Breast (tissue), 4 donors: ENCODE data around the gene ALPL.

- PRO-cap, 3 experiments: no peak in any of the 3 experiments
- RRBS: no CpG with 5 or more reads among the region's 6 CpGs
Measured at GRCh38 chr1:19272994-19273179, 15.7 kb downstream of the AKR7A3 start.

DNA sequence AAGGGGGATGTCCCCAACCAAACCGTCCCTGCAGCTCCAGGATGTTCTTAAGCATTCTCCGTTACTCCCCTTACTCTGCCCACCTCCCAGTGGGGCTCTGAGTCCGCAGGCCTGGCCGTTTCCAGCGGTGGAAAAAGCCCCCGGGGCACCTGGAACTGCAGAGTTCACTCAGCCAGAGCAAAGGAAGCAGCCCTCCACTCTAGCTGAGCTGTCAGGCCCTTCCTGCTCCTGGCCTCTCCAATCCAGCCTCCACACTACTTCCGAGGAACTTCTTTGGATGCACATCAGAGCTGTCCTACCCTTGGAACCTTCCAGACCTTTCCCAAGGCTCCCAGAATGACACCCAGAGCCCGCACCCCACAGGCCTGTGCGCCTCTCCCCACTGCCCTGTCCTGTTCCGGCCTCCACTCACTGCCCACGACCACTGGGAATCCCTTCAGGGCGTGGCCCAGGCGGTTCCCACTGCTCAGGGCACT, 57.7 kb downstream of the SLC66A1 start:
- PRO-cap, 3 experiments: no peak in any of the 3 experiments
- RRBS: no CpG with 5 or more reads among the region's 13 CpGs

GRCh38 chr1:19404486-19405033, 80.8 kb downstream of the CAPZB start:
- PRO-cap, 3 experiments: no peak in any of the 3 experiments
- RRBS: no CpG with 5 or more reads among the region's 9 CpGs

GRCh38 chr1:19437562-19438439, 47.5 kb downstream of the CAPZB start:
- PRO-cap, 3 experiments: peak in 2 of 3 experiments; most common plus-strand start chr1:19438234 (in 2); most common minus-strand start chr1:19437928 (in 1)
- RRBS: no CpG with 5 or more reads among the region's 28 CpGs

DNA sequence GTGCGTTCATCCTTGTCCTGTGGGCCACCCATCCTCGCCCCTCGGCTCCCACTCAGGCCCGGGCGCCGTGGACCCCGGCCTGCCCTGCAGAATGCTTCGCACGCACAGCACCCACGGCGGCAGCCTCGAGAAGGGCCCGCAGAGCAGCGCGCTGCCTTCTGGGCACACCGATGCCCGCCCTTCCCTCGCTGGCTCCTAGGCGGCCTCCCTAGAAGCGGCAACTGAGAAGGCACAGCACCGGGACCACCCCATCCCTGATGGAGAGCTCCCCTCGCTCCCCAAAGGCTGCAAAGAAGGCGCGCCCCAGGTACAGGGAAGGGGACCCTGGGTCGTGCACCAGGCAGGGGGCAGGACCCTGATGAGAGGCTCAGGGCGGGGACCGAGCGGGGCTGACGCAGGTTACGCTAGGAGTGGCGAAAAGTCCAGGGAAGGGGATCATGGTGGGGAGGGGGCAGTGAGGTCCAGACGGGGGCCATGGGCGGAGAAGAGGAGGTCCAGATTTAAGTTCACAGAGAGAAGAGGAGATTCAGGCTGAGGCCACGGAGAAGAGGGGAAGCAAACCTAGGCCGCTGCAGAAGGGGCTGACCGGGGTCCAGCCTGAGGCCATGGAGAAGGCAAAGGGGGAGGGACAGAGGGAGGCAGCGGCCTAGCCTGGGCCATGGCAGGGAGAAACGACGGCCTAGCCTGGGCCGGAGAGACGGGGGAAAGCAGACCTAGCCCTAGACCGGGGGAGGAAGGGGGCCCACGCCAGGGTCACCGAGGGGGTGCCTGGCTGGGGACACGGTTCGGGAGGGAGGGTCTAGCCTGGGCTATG, 783 bp downstream of the CAPZB start:
- PRO-cap, 3 experiments: peak in 3 of 3 experiments; most common plus-strand start position 529 of the sequence (in 3)
- RRBS: under 1% methylated on average over 4 of the region's 46 CpGs

GRCh38 chr1:19564387-19564756, 32.4 kb upstream of the MICOS10 start:
- PRO-cap, 3 experiments: no peak in any of the 3 experiments
- RRBS: no CpG with 5 or more reads among the region's 5 CpGs

DNA sequence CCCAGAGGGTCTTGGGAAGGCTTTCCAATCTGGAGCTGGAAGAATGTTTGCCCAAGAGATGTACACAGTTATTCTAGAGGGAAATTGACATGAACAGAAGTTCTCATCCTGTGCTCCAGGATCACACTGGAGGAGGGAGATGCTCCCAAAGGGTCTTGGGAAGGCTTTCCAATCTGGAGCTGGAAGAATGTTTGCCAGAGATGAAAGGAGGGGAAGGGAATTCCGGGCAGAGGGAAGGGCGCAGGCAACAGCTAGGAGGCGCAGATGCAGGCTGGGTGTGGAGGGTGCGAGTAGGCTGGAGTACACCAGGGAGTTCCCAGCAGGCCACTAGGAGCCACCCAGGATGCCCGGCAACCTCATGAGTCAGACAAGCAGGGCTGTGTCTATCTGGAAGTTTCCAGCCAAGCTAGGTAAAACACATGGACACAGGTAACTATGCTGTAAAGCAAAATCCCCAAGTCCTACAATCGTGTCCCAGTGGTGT, 1.1 kb upstream of the NBL1 start:
- PRO-cap, 3 experiments: no peak in any of the 3 experiments
- RRBS: no CpG with 5 or more reads among the region's 6 CpGs

- PRO-cap, 3 experiments: no peak in any of the 3 experiments
- RRBS: 95% methylated on average over 3 of the region's 11 CpGs
Measured at GRCh38 chr1:19742112-19742720, 57.5 kb downstream of the TMCO4 start.

- PRO-cap, 3 experiments: no peak in any of the 3 experiments
- RRBS: no CpG with 5 or more reads among the region's 8 CpGs
Measured at GRCh38 chr1:19904626-19905260, 18.7 kb downstream of the PLA2G2E start.

DNA sequence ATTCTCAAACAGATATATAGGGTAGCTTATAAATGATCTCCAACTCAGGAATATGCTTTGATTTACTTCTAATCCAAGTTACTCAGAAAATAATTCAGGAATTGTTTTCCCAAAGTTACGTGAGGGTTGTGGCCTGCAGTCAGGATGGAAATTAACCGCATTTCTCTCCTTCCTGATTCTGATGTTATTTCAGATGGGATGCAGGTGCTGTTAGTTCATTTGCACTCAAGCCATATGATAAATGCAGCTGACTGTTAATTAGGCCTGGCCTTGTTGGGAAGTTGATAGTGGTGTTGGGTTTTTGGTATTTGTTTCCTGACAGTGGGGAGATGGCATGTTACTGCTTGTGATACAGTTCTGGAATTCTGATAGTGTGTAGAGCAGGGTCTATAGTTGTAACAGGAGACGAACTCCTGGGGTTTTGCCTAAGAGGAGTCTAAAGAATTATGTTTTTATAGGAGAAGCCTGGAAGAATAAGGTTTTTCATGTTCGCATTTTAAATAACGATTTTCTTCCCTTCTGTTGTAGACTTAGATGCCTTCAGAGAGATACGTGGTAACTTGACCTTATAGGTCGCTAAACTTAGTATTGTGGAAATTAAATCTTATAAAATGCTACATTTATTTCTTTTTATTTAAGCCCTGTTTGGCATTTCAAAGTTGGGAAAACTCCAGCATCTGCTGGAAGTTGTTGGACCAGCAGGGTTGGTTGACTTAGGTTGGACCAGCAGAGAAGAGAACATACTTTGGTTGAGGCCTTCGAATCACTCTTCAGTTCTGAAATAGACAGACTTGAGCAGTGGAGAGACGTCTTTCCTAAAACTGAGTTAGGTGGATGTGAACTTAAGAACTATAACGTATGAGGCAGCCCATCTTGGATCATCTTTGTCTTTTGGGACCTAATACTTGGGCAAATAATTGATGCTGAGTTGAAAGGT, 15.0 kb downstream of the PLA2G2E start:
- PRO-cap, 3 experiments: no peak in any of the 3 experiments
- RRBS: no CpG with 5 or more reads among the region's 10 CpGs

- PRO-cap, 3 experiments: no peak in any of the 3 experiments
- RRBS: no CpG with 5 or more reads among the region's 14 CpGs
Measured at GRCh38 chr1:20183726-20184470, 2.0 kb upstream of the UBXN10 start.

GRCh38 chr1:20590267-20591100, 1.6 kb downstream of the CDA start:
- PRO-cap, 3 experiments: no peak in any of the 3 experiments
- RRBS: no CpG with 5 or more reads among the region's 12 CpGs

GRCh38 chr1:20643939-20644264, 10.6 kb downstream of the PINK1 start:
- PRO-cap, 3 experiments: no peak in any of the 3 experiments
- RRBS: no CpG with 5 or more reads among the region's 2 CpGs

DNA sequence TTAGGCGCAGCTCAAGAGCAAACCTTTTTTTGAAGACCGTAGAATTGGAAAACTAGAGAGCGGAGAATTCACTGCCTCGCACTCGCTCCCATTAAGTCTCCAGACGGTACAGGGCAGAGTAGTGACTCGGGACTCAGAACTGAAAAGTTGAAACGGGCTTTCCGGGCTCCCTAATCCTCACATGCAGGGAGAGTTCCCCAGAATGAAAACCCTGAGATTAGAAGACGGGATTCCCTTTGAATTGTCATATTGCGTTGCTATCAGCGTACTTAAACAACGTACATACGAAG, 460 bp upstream of the HP1BP3 start:
- PRO-cap, 3 experiments: peak in 1 of 3 experiments; most common plus-strand start position 121 of the sequence (in 1); most common minus-strand start position 93 of the sequence (in 1)
- RRBS: no CpG with 5 or more reads among the region's 14 CpGs

DNA sequence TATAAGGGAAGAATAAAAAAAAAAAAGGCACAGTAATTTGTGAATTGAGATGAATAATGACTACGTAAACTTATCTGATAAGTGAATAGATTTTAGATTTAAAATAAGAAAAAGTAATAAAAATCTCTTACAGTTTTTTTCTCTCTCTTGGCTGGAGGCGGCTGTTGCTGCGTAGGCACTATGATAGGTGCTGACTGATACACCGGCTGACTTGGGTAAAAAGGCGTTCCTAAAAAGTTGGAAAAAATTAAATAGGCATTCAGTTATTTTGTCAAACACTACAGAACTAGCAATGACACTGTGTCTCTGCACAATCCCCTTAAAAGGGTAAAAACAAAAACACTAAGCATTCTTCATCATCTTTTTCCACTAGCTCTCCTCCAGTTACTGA, 185.8 kb upstream of the HP1BP3 start:
- PRO-cap, 3 experiments: no peak in any of the 3 experiments
- RRBS: no CpG with 5 or more reads among the region's 5 CpGs

DNA sequence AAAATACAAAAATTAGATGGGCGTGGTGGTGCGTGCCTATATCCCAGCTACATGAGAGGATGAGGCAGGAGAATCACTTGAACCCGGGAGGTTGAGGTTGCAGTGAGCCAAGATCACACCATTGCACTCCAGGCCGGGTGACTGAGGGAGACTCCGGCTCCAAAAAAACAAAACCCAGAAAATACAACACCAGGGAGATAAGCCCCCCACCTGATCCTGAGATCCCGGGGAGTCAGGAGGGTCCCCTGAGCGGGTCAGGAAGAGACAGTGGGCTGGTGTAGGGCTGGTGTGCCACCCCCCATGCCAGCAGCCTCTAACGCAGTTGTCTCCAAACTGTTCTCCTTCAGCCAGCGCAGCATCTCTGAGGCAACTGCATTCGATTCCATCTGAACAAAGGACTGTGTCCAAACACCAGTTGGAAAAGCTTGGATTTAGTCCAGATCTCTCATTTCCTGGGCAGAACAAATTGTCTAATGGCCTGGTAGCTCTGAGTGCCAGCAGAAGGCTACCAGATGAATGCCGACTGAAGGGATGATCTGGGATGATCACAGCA, 44.0 kb upstream of the EIF4G3 start:
- PRO-cap, 3 experiments: no peak in any of the 3 experiments
- RRBS: 95% methylated on average over 2 of the region's 11 CpGs

DNA sequence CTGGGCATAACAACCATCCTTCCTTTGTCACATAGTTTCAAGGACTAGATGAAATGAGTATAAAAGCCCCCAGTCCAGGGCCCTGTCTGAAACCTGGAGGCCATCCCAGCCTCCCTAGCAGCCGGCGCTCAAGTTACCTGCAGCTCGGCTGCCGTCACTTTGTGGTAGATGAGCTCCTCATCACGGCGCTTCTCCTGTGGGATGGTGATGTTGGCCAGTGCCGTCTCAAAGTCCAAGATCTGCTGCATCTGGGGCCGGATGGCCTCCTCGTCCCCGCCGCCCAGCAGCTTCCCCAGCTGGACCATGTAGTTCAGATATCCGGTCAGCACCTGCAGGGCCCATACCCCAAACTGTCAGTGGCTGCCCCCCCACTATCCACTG, 34.5 kb downstream of the ECE1 start:
- PRO-cap, 3 experiments: no peak in any of the 3 experiments
- RRBS: 82% methylated on average over 5 of the region's 12 CpGs

GRCh38 chr1:21257376-21258179, 32.7 kb downstream of the ECE1 start:
- PRO-cap, 3 experiments: no peak in any of the 3 experiments
- RRBS: no CpG with 5 or more reads among the region's 13 CpGs

- PRO-cap, 3 experiments: no peak in any of the 3 experiments
- RRBS: 26% methylated on average over 3 of the region's 16 CpGs
Measured at GRCh38 chr1:21397642-21398183, 42.2 kb upstream of the NBPF3 start.

GRCh38 chr1:21509335-21510138, at the start of gene ALPL:
TSS of gene ALPL (plus strand) at chr1:21509423.
- PRO-cap, 3 experiments: peak in 2 of 3 experiments; most common plus-strand start chr1:21509741 (in 2); most common minus-strand start chr1:21509503 (in 1)
- RRBS: 4% methylated on average over 24 of the region's 70 CpGs